ENCODE results near the genes RHOXF2, TEX13C, PRR32, OCRL, AIFM1 and SLC25A14.

DNA sequence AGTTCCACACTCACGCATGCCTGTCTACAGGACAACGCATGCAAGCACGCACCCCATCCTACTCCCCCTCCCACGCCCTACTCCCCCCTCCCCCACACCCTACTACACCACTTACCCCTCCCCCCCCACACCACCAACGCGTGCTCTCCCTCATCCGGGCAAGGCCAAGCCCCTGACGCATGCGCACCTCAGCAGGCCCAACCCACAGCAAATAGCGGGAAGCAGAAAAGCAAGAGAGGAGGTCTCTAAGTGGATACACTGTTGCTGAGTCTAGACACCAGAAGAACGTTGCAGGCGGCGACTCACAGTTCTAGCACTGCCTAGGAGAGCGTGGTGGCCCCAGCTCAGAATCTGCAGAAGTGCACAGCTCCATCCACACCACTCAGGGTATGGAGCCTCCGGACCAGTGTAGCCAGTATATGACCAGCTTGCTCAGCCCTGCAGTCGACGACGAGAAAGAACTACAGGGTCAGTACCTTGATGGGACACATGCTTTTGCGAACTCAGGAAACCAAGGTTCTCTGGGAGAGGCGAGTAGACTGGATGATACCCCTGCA lies at the start of gene RHOXF2:
RHOXF2 (plus strand) TSS at position 252 of the 557 bp plus-strand sequence.
- PRO-cap: no peak

DNA sequence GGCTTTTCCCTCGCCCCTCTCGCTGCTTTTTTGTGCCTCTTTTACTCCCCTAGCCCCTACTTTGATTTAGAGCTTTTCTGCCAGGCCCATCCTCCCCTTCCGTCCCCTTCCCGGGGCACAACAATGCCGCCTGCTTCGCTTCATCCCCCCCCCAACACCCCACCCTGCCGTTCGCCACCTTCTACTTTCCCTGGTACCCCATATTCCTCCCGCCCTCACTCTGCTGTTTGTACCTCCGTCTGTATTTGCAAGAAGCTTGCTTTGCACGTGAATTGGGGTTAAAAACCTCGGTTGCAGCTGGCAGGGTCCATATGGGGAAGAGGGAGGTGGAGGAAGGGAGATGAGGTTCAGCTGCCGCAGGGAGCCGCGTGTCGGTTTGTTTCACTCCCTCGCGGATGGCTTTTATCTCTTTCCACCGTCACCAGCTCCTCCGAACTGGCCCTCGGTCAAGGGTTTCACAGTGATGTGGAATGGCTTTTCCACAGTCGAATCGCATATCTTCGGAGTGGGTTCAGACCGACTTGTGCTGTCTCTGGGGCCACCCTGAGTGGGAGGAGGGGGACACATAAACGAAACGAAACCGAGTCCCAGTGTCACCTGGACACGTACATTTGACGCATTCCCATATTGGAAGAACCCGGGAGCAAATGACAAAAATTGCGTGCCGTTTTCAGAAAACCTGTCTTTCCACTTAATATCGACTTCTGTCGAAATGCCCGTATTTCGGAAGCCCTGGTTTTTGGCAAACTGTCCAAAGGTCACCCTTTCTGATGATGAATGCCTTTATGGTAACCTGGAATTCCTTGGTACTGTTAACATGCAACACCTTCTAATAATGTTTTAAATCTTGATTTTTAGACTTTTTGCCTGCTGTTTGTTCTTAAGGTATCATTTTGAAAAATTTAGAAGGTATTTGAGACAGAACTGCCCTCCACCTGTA lies 913 bp downstream of the ZBTB33 start:
- PRO-cap: no peak

- PRO-cap: no peak
These were observed 762.3 kb upstream of the GRIA3 start for GRCh38 chrX:122421818-122422122.

DNA sequence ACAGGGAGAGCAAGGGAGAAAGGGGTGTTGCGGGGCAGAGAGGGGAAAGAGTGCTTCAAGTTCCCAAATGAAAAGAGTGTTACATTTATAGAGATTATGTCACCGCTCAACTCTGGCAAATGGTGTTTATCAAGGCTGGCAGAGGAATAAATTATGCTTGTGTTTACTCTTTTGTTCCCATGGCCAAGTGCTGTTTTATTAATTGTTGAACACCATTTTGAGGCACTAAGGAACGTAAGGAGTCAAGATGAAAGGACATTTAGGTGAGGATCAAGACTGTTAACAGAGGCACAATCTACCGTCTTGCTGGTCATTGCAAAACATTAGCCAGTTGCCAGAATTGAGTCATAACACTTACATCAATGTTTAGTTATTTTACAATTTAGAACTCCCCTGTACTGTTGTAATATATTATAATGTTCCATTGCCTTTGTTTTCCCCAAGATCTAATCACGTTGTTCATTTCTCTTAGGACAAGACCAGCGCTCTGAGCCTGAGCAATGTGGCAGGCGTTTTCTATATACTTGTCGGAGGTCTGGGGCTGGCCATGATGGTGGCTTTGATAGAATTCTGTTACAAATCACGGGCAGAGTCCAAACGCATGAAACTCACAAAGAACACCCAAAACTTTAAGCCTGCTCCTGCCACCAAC lies 250.4 kb downstream of the THOC2 start:
- PRO-cap: no peak

- PRO-cap: no peak
These were observed 171.4 kb downstream of the THOC2 start for GRCh38 chrX:123561490-123561767.

- PRO-cap: no peak
These were observed 53.5 kb downstream of the THOC2 start for GRCh38 chrX:123679062-123679956.

DNA sequence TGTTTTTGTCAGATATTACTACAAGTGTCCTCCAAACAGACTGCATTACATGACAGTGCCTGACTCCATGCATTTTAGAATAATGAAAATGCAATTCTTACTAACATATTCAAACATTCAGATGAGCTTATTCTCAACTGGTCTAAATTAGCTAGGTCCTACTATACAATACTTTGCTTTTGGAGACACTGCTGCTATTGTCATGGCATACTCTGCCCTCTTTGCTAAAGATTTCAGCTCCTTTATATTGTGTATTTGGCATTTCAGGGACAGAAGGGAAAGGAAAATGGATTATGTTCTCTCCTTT lies 385.5 kb upstream of the TEX13C start:
- PRO-cap: unidirectional peak, plus-strand start at position 178 of the sequence

DNA sequence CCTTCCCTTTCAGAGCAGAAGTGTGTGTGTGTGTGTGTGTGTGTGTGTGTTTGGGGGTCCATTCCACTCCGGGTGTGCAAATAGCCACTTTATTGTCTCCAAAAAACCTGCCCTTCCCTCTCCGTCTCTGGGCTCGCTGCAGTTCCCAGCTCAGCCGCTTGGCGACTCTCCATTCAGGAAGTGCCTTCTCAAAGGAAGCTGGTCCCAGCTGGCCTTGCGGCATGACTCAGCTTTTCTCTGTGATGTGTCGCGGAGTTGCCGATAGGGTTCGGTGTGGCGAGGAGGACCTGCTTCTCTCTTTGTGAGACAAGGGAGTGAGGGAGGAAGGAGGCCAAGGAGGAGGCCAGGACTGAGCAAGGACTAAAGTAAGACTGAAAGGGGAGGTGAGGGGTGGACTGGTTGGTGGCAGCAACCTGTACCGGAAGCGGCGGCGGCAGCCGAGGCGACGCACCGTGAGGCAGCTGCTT lies at the start of gene TEX13C:
TEX13C (plus strand) TSS at position 237 of the 467 bp plus-strand sequence.
- PRO-cap: no peak

DNA sequence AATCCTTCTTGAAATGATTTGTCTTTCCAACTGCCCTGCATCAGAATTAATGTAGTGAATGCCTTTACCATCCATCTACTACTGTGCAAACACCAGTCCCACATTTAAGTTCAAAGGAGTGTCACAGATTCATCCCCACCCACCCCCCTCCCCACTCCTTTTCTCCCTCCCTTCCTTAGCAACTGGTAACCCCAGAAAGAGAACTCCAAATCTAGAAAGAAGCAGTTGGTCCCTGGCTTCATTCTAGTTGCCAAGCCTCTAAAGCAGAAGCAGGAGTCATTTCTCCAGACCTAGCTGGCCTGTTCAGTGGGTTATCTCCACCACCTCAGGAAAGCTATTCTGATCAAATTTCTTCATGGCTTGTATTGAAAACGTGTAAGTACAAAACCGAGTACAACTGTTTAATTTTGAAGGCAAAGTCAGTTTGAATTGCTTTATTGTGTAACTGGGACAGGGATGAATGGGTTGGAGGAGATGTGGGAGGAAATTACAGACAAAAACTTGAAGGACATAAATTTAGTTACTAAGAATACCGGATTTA lies at the start of gene PRR32:
PRR32 (plus strand) TSS at position 241 of the 541 bp plus-strand sequence.
- PRO-cap: no peak

DNA sequence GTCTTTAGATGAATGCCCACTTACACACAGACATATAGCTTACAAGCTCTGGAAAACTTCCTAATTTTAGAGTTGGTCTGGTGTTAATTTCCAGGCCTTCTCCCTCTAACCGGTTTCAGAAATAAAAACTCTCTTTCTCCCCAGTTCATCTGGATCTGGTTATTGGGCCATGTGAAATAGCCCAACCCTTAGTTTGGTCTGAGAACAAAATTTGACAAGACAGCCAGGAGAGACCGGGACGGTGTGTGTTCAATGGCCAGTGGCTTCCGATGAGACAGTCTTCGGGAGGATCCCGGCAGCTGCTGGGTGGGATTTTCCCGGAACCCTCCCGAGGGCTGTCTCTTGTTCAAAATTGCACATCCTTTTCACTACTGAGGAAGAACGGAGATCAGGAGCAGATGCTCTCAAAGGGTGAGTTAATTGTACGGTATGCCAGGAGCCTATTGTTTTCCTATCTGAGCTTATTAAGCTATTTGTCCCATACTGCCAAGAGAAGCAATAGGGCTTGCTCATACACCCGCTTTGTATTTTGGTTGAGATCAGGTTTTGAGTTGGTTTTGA lies 166.4 kb downstream of the PRR32 start:
- PRO-cap: no peak

DNA sequence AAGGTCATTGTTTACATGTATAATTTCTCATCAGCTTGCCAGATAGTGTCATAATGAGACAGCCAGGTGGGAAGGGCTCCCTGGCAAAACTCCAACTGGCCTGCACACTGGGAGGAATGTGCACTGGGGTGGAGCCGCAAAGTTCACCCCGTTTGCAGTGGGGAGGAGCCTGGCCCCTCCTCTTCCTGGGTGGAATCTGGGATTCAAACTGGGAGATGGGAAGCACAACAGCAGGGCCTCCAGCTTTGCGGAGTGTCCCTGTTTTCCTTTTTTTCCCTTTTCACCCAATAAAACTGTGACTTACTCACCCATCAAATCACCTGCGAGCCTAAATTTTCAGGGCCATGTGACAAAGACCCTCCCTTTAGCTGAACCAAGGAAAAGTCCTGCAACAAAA lies 329.9 kb downstream of the SMARCA1 start:
- PRO-cap: no peak

DNA sequence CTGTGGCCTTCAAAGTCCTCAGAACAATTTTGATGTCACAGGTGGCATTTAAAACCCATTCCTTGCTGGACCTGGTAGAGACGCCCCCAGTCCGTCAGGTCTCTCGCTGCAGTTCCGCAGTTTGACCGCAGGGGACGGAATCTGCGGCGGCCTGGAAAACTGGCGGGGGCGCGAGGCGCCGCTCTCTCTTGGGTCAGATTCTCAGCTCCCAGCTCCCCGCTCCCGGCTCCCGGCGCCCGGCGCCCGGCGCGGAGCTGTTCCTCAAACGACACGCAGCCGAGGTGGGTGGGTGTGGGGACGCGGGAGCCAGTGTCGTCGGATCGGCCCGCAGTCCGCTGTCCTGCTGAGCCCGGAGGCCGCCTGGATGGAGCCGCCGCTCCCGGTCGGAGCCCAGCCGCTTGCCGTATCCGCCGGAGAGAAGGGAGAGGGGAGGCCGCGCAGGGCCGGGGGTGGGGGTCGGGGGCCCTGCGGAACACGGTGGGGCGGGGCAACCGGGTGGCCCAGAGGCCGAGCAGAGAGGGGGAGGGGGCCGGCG lies at the start of gene OCRL:
OCRL (plus strand) TSS at position 184 of the 535 bp plus-strand sequence.
- PRO-cap: unidirectional peak, plus-strand start at position 154 of the sequence

GRCh38 chrX:129557812-129558336 lies 17.8 kb downstream of the OCRL start:
- PRO-cap: no peak

- PRO-cap: bidirectional peak, plus-strand start at chrX:129678458, minus-strand start at chrX:129678348
These were observed 23.4 kb upstream of the APLN start for GRCh38 chrX:129677792-129678983.

DNA sequence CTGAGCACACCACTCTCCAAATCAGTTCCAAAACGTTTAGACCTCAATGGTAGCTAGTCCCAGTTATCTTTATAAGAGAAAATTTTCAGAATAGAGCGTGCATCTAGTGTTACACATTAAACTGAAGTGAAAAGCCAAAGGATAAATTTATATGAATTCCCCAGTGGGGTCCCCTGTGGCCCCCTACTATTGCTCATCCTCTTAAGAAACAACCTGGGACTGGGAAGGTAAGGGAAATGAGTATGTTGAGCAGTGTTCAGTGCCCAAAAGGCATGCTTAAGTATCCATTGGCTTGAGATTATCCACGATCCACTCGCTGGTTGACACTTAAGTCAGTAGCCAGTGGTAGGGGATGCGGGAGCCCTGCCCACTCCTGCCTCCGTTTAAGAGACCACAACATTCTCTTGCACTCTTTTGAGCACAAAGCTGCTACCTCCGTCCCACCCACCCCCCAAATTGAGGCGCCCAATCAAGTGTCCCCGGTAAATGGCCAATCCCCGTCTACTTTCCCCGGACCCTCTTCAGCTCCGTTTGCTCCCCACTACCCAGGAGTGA lies 24.9 kb downstream of the UTP14A start:
- PRO-cap: no peak

GRCh38 chrX:130089518-130089954 lies 20.8 kb downstream of the ELF4 start:
- PRO-cap: no peak

GRCh38 chrX:130120270-130121574 lies 10.4 kb upstream of the ELF4 start:
- PRO-cap: unidirectional peak, minus-strand start at chrX:130121100; unidirectional peak, minus-strand start at chrX:130121130

DNA sequence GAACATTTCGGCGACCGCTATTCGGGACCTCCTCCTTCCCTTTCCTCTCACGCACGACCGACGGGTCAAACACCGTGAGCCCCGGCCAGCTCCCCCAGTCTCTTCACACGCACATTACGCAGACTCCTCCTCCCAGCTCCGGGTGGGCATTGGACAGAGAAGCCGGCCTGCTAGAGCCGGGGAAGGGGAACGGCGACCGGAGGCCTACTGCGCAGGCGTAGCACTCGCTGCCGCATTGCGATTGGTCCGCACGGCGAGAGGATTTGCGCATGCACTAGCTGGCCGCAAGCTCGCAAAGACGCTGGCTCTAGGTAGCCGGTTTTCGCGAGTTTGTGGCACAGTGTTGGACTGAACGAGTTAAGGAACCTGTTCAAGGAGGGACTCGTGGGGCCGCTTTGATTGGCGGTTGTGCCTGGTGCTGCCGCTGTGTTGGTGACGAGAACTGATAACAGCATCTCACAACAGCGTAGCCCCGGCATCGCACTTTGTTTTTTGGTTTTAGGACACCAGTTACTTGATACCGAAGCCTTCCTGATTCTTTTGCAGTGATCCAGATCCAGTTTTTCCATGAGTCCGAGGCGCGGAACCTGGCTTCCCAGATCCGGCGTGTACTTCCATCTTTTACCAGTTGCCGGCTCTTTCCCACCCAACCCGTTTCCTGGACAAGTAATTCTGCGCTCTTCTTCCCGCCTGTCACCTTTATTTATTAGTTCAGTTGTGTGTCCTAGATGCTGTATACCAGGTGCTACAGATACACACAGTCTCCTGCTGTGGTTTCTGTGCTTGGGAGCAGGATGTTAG lies at the start of gene AIFM1:
AIFM1 (minus strand) TSS at position 191 of the 801 bp plus-strand sequence.
- PRO-cap: bidirectional peak, plus-strand start at position 318 of the sequence, minus-strand start at position 105 of the sequence; bidirectional peak, plus-strand start at position 627 of the sequence, minus-strand start at position 487 of the sequence

DNA sequence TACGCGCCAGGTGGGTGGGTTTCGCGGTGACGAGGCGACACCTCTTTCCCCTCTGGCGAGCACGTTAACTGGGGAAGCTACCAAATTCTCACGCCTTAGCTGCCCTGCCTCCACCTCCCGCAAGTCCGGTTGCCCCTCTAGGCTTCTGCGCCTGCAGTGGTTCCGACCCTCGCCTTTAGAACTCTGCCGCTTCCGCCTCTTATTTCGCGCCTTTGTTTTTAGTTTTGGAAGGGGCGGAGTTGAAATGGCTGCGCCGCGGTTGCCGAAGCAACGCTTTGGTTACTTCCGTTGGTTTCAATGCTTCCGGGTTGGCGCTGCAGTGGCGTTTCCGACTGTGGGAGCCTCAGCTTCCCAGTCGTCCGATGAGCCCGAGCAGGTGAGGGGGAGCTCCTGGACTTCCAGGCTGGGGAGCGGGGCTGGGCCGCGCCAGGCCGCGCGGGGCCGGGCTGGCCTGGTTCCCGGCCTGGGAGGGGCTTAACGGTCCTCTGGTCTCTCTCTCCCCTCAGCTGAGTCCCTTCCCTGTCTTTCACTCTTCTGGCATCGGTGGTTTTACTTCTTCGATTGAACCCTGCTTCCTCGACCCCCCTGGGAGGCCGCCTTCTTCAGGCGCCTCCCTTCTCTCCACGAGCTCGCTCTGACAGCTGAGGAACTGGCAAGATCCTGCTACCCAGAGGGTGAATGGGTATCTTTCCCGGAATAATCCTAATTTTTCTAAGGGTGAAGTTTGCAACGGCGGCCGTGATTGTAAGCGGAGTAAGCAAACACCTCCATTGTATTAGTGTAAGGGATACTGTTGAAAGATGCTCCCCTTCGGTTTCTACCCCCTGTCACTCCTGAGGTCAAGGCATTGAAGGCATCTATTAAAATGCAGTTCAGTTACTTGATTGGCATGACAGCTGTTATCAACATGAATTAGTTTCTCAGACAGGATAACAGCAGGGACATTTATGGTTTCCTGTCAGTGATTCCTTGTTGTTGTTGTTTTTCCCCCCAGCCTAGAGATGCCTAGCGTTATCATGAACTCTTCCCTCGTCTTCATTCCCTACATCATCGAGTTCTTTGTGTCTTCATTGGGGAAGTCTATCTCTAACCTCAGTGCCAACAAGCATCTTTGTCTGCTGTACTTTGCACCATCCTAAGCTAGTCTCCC lies at the start of gene SLC25A14:
SLC25A14 (plus strand) TSS at position 319 of the 1,150 bp plus-strand sequence.
- PRO-cap: unidirectional peak, plus-strand start at position 354 of the sequence

- PRO-cap: no peak
These were observed 77.8 kb downstream of the MBNL3 start for GRCh38 chrX:132411003-132411507.